Lower leg skin (tissue), 2 donors: ENCODE measurements around the genes F2RL2 and SCAMP1.

- PRO-cap: no peak
- RAMPAGE, long total RNA, 2 experiments: no peak in any of the 2 experiments
Observed at GRCh38 chr5:76584147-76584853, 38.9 kb downstream of the F2RL2 start.

DNA sequence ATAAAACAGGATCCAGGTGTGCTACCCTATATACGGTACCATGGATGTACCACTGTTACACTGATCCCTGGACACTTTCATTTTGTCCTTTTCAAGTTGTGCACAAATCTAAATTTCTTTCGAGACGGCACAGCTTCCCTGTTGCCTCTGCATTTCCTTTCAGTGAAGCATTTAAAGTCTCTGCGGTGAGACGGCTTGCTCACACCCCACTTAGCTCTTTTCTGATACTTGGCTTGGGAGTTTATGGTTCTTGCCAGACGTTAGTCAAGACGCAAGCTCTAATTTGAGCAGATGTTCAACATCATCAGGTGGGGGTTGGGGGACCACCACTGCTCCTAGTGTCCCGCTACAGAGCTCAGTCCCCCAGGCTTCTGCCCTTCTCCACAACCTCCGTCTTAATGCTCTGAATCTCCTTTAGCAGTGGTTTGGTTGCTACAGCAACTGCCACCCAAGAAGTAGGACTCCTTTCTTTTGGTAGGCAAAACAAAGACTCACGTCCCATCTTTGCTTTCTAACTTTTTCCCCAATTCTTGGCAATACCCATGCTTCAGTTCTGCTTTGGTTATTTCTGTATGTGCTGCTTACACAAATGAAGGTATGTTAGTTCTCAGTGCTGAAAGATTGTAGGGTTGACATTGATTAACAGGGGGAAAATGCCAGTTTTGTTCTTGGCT lies 15.7 kb downstream of the F2RL2 start:
- PRO-cap: unidirectional peak, minus-strand start at position 397 of the sequence
- RAMPAGE, long total RNA, 2 experiments: no peak in any of the 2 experiments

- PRO-cap: no peak
- RAMPAGE, long total RNA, 2 experiments: start-site peak on the minus strand in 1 of 2 experiments, at chr5:76623358-76623413 at its widest, 7 reads per replicate
Observed at GRCh38 chr5:76622771-76623720, at the start of gene F2RL2. Gene F2RL2 (minus strand): TSS chr5:76623403.

DNA sequence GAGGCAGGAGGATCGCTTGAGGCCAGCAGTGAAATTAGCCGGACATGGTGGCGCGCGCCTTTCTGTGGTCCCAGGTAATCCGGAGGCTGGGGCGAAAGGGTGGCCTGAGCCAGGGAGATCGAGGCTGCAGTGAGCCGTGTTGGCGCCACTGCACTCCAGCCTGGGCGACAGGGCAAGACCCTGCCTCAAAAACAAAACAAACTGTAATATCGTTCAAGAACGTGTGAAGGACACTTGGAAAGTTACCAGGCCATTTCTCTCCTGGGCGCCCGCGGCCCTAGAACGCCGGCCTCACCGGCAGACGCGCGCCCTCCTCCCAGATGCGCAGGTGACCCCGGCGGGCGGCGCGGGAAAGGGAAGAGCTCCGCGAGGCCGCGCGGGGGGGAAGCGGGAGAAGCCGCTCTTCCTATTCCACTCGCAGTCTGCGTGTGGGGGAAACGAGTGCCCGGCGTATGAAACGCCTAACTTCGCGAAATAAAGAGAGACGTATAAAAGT lies 848 bp upstream of the F2R start:
- PRO-cap: no peak
- RAMPAGE, long total RNA, 2 experiments: no peak in any of the 2 experiments

DNA sequence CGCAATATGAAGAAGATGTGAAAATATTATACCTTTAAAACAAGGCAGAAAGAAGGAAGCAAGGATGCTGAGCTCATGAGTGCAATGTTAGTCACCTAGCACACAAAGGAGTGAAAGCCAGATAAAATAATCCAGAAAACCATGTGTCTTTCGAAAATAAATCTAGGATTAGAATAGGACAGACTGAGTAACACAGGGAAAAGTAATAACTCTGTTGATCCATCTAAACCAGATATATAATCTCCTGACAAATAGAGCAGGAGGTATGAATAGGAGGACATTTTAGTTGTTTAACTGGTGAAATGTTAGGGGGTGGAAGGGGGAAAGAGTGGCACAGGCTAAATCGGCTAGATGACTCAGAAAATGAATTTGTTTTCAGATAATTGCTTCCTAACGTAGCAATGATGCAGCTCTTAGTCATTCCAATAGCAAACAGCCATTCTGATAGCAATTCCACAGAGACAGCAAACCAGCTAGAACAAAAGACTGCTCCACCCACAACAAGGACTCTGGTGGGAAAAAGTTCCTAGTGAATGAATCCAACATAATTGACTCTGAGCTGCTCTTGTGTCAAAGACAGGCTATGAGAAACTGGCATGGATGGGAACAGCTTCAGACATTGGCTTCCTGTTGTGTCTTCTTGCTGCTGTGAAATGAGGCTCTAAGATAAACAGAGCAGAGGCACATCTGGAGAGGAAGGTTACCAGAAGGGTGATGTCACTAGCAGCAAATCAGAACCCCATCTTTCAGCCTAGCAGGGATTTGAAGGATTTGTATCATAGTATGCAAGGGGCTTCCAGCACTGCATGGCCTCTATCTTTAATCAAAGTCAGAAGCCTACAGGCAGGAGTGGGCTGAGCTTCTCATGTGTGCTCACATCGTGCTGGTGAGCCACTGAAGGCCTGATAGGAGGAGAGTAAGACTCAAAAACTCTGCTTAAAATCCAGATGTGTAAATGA lies 28.2 kb upstream of the F2RL1 start:
- PRO-cap: unidirectional peak, minus-strand start at position 654 of the sequence
- RAMPAGE, long total RNA, 2 experiments: no peak in any of the 2 experiments

DNA sequence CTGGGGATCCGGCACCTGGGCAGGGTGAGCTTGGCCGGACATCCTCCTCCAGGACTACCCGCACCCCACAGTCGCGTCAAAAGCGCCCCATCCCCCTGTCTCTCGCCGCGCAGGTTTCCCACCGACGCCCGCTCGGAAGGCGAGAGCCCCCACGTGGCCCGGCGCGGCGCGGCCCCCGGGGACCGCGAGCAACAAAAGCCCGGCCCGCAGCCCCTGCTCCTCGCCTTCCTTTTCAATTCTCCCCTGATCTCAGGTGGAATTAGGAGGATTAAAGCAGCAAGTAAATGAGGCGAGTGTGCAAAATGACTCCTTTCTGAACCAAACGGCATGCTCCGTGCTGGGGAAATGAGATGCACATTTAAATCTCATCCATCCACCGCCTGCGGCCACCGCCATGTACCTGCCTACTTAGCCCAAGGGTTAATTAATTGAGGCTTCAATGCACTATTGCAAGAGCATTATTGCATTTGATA lies 196.6 kb upstream of the TBCA start:
- PRO-cap: no peak
- RAMPAGE, long total RNA, 2 experiments: no peak in any of the 2 experiments

DNA sequence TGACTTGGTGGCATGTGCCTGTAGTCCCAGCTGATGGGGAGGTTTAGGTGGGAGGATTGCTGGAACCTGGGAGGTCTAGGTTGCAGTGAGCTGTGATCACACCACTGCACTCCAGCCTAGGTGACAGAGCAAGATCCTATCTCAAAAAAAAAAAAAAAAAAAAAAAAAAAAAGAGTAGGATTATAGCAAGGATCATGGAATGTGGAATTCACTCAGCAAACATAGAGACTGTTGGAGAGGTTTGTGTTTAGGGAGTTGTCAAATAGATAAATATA lies 204.5 kb upstream of the TBCA start:
- PRO-cap: no peak
- RAMPAGE, long total RNA, 2 experiments: no peak in any of the 2 experiments

DNA sequence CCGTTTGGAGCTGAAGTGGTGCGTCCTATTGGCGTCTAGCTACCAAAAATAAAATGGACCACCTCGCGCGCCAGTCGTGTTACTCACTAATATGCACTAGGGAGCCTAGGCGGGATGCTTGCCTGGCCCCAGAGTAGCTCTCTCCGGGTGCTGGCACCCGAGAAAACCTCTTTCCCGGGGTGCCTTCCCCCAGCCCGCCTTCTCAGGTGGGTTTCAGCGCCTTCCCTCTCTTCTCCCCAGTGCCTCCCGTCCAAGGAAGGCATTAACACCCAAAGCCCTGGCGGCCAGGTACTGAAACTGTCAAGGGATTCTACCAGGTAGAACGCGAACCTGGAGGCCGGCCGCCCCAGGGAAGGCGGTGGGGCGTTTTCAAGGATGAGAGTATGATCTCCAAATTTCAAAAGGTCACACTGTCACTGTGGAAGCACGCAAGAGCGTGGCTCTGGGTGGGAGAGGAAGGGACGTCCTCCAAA lies 1.1 kb upstream of the AP3B1 start:
- PRO-cap: no peak
- RAMPAGE, long total RNA, 2 experiments: no peak in any of the 2 experiments

GRCh38 chr5:78359546-78360693 lies at the start of gene SCAMP1:
Gene SCAMP1 (plus strand): TSS chr5:78360617.
- PRO-cap: bidirectional peak, plus-strand start at chr5:78360578, minus-strand start at chr5:78360411
- RAMPAGE, long total RNA, 2 experiments: start-site peak on the plus strand in 2 of 2 experiments, at chr5:78360538-78360646 at its widest, 746 to 827 reads per replicate; start-site peak on the minus strand in 2 of 2 experiments, at chr5:78360357-78360424 at its widest, 21 to 31 reads per replicate

DNA sequence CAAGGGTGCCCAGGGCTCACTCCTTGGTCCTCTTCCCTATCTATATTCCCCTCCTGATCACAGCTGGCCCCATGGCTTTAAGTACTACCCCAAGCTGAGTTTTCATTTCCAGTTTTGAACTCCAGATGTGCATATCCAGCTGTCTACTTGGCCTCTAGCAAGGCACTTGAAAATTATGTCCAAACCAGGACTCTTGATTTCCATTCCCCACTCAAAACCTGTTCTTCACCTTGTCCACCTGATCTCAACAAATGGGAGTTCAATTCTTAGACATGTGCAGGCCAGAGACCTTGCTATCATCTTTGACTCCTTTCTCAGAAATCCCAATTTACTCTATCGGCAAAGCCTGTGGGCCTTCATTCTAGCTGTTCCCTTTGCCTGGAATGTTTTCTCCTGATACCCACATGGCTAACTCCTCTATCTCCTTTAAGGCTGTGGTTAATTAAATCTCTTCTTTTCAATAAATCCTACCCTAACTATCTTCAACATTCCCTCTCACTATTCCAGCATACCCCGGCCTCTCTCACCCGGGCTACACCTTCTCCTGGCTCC lies 136.5 kb downstream of the SCAMP1 start:
- PRO-cap: no peak
- RAMPAGE, long total RNA, 2 experiments: no peak in any of the 2 experiments

GRCh38 chr5:78504573-78505236 lies 143.9 kb downstream of the LHFPL2 start:
- PRO-cap: no peak
- RAMPAGE, long total RNA, 2 experiments: no peak in any of the 2 experiments

DNA sequence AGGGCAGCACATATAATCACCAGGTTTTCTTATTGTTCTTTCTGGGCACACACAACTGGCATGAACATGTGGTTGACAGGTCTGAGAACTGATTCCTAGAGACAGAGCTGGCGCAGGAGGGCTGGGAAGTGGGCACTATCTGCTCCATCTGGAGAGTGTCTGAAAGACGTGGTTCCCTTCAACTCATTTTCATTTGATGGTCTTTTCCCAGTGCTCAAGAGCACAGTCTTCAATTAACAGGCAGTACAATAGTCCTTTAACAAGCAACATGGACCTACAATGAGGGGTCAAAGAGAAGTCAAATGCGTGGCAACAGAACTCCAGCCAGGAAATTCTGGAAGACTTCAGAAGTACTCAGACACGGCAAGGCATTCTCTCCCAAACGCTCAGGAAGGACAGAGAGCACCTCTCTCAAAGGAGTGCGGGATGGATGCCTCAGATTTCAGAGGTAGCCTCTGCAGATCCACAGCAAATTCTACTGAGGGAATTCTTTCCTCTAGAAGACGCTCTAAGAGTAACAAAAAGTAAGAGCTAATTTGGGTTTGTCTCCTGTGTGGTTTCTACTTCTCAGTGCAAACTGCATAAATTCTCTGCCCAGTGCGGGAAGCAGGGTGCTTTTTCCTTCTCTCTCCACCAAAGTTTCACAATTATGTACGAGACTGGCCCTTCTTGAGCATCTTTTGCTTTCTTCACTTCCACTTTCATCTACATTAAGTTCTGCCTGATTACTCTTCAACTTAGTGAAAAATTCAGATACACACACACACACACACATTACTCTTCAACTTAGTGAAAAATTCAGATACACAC lies 56.5 kb downstream of the LHFPL2 start:
- PRO-cap: no peak
- RAMPAGE, long total RNA, 2 experiments: no peak in any of the 2 experiments

DNA sequence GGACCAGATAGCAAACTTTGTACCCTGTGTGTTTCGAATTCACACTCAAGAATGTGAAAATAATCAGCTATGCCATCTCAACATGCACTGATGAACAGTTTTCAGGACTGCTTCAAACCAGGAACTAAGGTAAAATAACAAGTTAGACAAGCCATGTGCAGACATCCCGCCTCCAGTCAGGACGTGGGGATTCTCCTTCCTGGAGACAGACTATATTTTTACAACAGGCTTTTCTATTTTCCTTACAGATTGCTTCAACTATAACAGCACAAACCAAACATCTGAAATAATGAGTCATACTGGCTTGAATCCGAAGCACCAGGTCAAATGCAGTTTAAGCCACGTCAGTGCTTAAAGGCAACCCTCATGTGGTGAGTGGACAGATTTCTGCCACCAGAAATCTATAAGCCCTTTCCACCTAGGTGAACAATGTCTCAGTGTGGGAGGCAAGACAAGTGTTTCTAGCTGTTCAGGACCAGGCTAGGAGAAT lies 53.5 kb downstream of the LHFPL2 start:
- PRO-cap: no peak
- RAMPAGE, long total RNA, 2 experiments: no peak in any of the 2 experiments

DNA sequence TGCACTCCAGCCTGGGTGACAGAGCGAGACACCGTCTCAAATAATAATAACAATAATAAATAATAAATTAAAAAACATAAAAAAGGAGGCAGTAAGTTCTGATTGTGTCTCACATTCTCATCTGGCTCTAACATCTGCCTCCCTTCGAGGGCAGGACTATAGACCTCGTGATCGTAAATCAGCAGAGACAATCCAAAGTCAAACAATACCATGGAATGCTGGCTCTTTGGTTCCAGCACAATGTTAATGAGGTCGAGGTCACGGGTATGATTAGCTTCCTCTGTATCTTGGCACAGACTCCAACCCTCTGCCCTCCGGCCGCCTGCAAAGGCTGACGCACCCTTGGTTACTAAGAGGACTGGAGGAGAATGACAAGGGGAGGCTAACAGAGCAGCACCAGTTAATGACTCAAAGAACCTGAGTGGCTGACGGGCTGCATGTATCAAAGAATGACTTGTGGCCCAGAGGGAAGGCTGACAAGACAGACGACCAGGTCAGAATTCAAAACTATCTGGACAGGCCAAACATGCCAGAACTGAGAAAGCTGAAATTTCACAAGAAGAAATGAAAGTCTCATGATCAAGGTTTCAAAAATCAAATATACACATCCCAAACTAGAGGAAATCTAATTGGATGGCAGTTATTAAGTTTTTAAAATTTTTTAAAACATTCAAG lies 10.1 kb downstream of the LHFPL2 start:
- PRO-cap: bidirectional peak, plus-strand start at position 411 of the sequence, minus-strand start at position 360 of the sequence
- RAMPAGE, long total RNA, 2 experiments: no peak in any of the 2 experiments

GRCh38 chr5:78677732-78678205 lies 29.2 kb upstream of the LHFPL2 start:
- PRO-cap: unidirectional peak, plus-strand start at chr5:78678078
- RAMPAGE, long total RNA, 2 experiments: no peak in any of the 2 experiments

GRCh38 chr5:79236258-79236974 lies 485 bp downstream of the JMY start:
- PRO-cap: unidirectional peak, plus-strand start at chr5:79236537
- RAMPAGE, long total RNA, 2 experiments: no peak in any of the 2 experiments

DNA sequence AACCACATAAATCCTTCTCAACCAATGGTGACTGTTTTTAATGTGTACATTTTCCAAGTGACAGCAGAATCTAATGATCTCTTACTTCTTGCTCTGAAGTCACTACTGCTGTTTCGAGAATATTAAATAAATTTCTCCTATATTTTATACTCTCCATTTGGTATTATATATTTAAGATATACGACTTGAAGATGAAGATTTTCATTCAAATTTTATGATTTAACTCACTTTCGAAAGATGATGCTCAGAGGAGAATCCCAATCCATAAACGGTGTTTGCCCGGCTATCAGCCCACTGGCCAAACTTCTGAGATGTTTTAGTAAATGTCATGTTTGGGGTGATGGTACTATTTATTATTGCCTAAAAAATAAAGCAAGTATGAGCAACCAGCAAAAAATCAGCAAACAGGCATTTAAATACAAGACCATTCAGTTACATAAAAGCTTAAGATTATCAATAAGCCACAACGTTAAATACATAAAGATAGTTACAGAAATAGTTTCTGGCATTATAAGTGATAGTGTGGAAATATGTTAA lies 63.1 kb downstream of the HOMER1 start:
- PRO-cap: no peak
- RAMPAGE, long total RNA, 2 experiments: start-site peak on the minus strand in 1 of 2 experiments, centred at position 291 of the sequence, 5 reads per replicate

- PRO-cap: no peak
- RAMPAGE, long total RNA, 2 experiments: no peak in any of the 2 experiments
Observed at GRCh38 chr5:79590467-79590739, 21.8 kb upstream of the TENT2 start.

DNA sequence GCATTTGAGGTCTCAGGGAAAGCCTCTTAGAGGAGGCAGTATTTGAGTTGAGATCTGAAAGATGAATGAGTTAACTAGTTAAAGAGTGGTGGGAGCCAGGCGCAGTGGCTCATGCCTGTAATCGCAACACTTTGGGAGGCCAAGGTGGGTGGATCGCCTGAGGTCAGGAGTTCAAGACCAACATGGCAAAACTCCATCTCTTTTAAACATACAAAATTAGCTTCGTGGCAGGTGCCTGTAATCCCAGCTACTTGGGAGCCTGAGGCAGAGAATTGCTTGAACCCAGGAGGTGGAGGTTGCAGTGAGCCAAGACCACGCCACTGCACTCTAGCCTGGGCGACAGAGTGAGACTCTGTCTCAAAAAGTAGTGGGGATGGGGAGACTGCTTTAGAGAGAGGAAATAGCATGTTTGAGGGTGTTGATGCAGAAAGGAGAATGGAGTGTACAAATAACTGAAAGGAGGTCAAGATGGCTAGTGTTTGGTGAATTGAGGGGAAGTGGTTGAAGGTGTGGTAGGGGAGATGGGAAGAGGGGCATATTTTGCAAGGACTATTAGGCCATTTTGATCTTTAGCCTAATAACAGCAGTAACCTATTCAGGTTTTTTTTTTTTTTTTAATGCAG lies 18.1 kb downstream of the TENT2 start:
- PRO-cap: no peak
- RAMPAGE, long total RNA, 2 experiments: no peak in any of the 2 experiments

DNA sequence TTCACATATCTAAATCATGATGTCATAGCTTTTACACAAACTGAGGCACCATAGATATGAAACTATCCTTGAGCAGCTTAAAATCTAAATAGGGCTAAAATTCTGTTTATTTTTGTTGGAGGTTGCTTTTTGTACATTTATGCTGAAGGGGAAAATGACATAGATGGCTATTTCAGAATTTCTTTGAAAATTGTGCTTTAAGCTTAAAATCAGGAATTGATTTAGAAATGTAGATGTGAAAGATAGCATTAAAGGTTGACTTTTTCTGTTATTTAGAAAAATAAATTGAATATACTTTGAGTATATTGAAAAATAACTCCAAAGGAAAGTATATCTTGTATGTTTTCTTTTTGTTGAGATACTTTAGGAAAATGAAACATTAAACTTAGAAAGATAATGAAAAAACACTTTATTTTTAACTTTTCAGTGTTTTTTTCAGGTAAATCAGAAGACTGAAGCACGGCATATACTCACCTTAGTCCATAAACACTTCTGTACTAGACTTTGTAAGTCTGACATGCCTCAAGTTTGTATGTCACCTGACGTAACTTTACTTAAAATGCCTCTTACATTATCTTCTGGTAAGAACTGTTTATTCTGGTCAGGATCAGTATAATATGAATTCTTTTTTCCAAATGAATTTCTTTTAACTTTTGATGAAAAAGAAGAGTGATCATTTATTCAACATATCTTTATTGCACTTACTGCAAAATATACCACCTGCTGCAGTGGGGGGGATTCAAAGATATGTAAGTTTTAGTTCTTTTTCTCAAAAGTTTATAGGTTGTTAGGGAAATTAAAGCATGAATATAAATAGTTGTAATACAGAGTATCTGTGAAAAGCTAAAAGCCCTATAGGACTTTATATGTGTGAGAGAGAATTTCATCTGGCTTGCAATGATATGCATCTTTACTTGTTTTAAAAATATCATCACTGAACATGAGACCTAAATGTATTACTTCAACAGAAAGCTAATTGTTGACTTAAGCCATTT lies 30.5 kb downstream of the TENT2 start:
- PRO-cap: no peak
- RAMPAGE, long total RNA, 2 experiments: no peak in any of the 2 experiments